ENCODE data around the genes IL18, PTS, ANKK1 and DRD2.

DNA sequence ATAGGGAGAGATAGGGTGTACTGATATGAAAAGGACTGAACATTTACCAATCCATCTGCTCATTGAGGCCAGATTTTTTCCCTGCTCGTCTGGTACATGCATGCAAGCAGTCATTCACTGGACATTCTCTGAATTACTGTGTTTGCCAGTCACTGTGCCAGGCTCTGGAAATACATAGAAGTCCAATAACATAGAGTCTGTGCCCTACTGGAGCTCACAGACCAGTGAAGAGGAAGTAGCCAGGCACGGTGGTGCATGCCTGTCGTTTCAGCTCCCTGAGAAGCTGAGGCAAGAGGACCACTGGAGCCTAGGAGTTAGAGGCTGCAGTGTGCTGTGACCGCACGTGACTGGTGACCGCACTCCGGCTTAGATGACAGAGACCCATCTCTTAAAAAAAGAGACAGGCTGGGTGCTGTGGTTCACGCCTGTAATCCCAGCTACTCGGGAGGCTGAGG, 3.6 kb downstream of the DIXDC1 start:
- PRO-cap, 2 experiments: no peak in any of the 2 experiments
- RAMPAGE, long total RNA, 4 experiments: no peak in any of the 4 experiments

GRCh38 chr11:112025754-112026230, 584 bp downstream of the DLAT start:
- PRO-cap, 2 experiments: no peak in any of the 2 experiments
- RAMPAGE, long total RNA, 4 experiments: no peak in any of the 4 experiments

DNA sequence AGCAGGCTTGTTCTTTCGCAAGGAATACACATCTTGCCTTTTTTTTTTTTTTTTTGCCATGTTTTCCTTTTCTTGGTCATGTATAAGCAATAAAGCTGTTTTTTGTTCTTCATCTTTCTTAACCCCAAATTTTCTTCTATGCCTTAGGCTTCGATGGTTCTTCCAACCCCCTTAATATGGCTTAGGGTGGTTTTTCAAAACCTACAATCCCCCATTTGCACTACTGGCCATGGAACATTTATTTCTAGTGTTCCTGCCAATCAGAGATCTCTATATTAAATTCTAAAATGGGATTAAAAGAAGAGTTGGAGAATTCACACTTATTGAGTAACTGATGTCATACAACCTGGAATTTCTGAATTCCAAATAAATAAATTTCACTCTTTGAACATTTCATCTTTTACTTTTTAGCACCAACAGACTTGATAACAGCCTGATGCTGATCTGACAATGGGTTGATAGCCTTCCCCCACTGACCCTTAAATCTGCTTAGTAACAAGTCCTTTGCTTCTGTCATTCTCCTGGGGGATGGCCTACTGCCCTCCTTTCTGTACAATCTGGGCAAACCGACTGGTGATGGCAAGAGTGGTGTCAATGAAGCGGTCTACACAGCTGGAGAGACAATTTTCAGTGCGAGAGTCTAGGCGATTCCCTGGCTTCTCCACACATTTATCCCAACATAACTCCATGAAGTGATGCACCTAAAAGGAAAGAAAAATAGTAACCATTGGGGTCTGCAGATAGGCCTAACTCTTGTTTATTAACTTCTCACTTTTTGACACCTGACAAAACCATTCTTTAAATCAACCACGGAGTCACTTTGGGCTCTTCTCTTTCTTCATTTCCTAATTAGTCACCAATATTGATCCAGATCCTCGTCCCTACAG, 1.6 kb downstream of the TIMM8B start:
- PRO-cap, 2 experiments: no peak in any of the 2 experiments
- RAMPAGE, long total RNA, 4 experiments: no peak in any of the 4 experiments

- PRO-cap, 2 experiments: no peak in any of the 2 experiments
- RAMPAGE, long total RNA, 4 experiments: no peak in any of the 4 experiments
Measured at GRCh38 chr11:112152823-112153430, 11.0 kb downstream of the IL18 start.

- PRO-cap, 2 experiments: no peak in any of the 2 experiments
- RAMPAGE, long total RNA, 4 experiments: start-site peak on the plus strand in 1 of 4 experiments, at chr11:112159170-112159225 at its widest, 5 reads per replicate
Measured at GRCh38 chr11:112159117-112159875, 4.6 kb downstream of the IL18 start.

- PRO-cap, 2 experiments: peak in 1 of 2 experiments; most common minus-strand start chr11:112164089 (in 1)
- RAMPAGE, long total RNA, 4 experiments: start-site peak on the minus strand in 4 of 4 experiments, at chr11:112164041-112164098 at its widest, 45 to 356 reads per replicate
Measured at GRCh38 chr11:112163587-112164635, at the start of gene IL18. Gene IL18 (minus strand): TSS chr11:112164094.

- PRO-cap, 2 experiments: peak in 2 of 2 experiments; most common plus-strand start chr11:112226388 (in 1); most common minus-strand start chr11:112226259 (in 1)
- RAMPAGE, long total RNA, 4 experiments: start-site peak on the plus strand in 4 of 4 experiments, at chr11:112226354-112226837 at its widest, 17 to 764 reads per replicate
Measured at GRCh38 chr11:112226222-112227074, at the start of gene PTS. Gene PTS (plus strand): TSS chr11:112226428.

DNA sequence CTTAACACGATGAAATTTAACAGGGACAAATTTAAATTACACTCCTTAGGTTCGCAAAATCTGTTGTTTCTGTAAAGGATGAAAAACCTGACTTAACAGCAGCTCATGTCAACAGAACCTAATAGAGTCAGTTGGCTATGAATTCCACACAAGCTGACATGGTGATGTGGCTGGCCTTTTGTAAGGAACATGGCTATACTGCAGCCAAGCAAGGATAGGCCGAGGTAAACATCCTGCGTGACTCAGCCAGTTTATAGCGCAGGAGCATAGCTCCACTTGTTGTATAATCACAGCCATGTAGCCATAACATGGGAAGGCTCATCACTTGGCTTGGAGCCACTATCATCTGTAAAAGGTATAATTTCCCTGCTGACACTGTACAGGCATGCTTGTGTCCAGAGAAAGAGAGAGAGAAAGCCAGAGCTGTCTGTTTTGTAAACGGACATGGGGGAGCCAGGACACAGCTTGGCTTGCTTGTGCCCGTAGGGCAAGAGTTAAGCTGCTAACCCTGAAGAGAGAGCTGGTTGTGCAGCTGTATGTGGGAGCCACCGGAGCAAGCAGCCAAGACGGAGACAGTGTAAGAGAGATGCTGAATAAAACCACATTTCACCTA, 104.3 kb upstream of the PLET1 start:
- PRO-cap, 2 experiments: no peak in any of the 2 experiments
- RAMPAGE, long total RNA, 4 experiments: no peak in any of the 4 experiments

DNA sequence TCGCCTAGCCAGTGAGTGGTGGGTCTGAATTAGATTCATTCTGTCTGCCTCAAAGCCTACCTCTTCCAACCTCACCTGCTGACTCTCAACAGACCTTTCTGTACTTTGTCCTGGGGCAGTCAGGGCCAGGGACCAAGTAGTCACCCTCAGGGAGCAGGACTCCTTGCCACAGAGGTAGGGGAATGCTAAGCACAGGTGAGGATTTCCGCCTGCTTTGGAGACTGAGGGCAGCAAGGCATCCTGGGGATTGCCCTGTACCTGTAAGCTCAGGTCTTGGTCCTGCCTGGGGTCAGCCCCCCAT, 293.7 kb upstream of the PLET1 start:
- PRO-cap, 2 experiments: no peak in any of the 2 experiments
- RAMPAGE, long total RNA, 4 experiments: no peak in any of the 4 experiments

DNA sequence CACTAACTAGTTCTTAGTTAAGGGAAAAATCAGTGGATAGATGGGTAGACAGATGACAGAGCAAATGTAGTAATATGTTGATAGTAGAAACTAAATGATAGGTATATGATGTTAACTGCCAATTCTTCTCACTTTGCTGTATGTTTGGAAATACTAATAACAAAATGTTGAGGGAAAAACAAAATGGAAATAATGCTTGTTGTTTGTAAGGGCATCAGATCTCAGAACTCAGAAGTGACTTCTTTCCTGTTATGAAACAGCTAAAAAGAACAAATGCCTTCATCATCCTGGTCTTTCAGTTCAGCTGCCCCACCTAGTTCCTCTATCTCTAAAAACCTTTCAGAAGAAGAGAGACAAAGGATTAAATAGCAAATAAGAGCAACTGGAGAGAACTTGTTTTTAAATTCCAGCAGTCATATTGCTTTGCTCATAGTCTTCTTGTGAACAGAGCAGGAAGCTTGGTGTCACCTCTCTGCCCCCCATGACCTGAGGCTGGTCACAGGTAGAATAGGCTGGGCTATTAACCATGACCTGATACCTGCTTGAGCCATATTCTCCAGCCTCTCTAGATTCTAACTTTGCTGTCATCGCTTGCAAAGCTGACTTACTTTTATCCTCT, 345.3 kb upstream of the NCAM1 start:
- PRO-cap, 2 experiments: no peak in any of the 2 experiments
- RAMPAGE, long total RNA, 4 experiments: no peak in any of the 4 experiments

DNA sequence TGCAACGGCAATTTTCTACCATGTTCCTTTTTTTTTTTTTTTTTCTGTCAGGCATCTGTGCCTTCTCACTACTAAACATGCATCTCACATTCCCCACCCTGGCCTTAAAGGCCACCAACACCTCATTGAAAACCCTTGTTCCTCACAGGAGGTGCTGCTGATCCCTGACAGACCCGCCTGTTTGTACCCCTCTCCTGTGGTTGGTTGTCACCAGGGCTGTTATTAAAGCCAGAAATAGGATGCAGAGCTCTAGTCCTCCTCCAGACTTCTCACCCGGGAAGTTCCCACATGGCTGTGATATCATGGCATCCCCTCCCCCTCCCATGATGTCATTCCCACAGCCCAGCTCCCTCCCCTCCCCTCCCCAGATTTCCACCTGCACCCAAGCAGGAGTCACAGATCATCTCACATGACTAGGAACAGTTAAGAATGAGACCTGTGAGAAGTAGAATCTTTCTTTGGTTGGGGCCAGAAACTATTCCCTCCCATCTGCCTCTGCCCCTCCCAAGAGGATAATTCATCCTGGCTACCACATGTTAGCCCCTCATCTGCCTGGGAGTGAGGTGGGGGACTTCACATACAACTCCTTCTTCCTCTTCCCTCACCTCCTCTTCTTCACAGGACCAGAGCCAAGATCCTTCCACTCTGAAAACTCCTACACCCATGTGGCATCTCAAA, 302.6 kb upstream of the NCAM1 start:
- PRO-cap, 2 experiments: no peak in any of the 2 experiments
- RAMPAGE, long total RNA, 4 experiments: no peak in any of the 4 experiments

- PRO-cap, 2 experiments: no peak in any of the 2 experiments
- RAMPAGE, long total RNA, 4 experiments: no peak in any of the 4 experiments
Measured at GRCh38 chr11:113387484-113388207, at the start of gene ANKK1. Gene ANKK1 (plus strand): TSS chr11:113387779.

- PRO-cap, 2 experiments: no peak in any of the 2 experiments
- RAMPAGE, long total RNA, 4 experiments: no peak in any of the 4 experiments
Measured at GRCh38 chr11:113474696-113475508, at the start of gene DRD2. Gene DRD2 (minus strand): TSS chr11:113475398.

- PRO-cap, 2 experiments: peak in 1 of 2 experiments; most common plus-strand start chr11:113778223 (in 1); most common minus-strand start chr11:113778169 (in 1)
- RAMPAGE, long total RNA, 4 experiments: no peak in any of the 4 experiments
Measured at GRCh38 chr11:113777698-113778797, 1.5 kb upstream of the CLDN25 start.

- PRO-cap, 2 experiments: no peak in any of the 2 experiments
- RAMPAGE, long total RNA, 4 experiments: no peak in any of the 4 experiments
Measured at GRCh38 chr11:113874610-113875034, 750 bp downstream of the USP28 start.

DNA sequence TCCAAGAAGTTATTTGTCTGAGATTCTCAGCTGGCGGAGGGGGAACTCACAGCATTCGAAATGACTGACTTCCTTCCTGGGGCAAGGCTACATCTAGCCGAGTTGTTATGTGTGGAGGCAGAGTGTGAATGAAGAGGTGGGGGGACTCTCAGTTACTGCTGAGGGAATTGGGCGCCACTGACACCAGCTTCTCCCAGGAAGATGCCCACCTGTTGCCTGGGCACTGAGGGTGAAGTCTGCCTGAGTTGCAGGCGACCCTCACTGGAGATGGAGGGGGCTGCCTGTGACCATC, 5.9 kb downstream of the HTR3A start:
- PRO-cap, 2 experiments: no peak in any of the 2 experiments
- RAMPAGE, long total RNA, 4 experiments: no peak in any of the 4 experiments

- PRO-cap, 2 experiments: no peak in any of the 2 experiments
- RAMPAGE, long total RNA, 4 experiments: no peak in any of the 4 experiments
Measured at GRCh38 chr11:114063748-114064984, 4.7 kb downstream of the ZBTB16 start.

DNA sequence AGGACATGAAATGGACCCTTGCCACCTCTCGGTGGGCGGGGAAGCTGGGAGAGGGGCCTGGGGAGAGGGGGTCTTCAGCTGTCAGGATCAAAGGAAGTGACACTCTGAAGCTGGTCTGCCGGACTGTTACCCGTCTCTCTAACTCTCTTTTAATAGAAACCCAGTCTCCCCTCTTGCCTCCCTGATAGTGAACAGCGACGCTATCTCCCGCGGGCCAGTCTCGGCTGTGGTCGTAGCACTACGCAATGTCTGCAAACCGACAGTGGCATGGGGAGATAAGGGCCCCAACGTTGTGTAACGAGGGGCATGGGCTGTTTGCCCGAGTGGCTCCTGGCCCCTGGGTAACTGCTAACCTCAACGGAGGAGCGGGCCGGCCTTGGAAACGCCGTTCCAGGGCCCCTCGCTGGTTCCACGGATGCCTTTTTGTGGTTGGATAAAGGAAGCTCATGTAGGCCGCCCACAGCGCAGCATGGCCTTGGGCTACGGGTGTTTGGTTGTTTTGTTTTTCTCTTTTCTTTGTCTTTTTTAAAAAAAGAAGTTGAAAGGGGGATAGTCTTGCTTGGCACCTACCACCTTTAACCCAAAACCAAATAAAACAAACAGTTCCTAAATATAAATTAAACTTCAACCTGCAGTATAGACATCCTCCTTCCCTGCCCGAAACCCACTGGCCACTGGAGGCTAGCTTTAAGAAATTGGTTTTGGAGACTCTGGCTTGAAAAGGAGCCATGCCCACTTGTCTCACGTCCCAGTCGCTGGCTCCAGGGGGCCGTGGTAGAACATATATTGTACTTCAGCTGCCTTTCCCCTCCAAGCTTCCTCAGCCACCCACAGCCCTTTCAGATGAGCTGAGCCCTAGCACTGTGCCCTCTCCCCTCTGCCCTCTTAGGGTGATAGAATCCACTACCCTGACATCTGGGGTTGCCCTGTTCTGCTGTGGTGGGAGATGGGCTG, 23.5 kb downstream of the ZBTB16 start:
- PRO-cap, 2 experiments: no peak in any of the 2 experiments
- RAMPAGE, long total RNA, 4 experiments: no peak in any of the 4 experiments

DNA sequence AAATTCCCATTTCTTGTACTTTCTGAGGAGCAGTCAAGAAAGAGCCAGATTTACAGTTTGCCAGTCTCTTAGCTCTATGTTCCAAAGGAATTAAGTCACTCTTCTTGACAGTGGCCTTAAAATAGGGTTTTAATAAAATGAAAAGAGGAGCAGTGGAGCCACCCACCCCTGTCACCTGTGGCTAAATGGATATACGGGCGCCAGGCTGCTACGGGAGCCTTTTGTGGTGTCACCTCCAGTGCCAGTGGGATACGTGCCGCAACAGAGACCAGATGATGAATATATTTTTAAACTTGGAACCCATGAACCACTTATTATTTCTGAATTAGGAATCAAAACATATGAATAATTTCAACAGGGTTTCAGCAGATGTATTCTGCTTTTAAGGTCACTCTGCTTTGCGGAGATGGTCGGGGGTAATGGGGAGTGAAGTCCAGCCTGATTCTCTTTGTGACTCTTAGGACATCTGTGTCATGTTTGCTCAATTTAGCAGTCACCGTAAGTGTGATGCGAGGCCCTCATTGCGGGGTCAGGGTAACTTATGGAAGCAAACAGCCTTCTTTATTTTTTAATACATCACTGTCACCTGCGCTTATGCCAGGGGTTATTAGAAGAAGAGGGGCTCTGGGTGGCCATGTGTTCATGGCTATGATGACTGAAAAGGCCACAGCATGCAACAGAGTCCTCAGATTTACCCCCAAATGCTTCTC, 64.3 kb downstream of the ZBTB16 start:
- PRO-cap, 2 experiments: no peak in any of the 2 experiments
- RAMPAGE, long total RNA, 4 experiments: no peak in any of the 4 experiments

- PRO-cap, 2 experiments: peak in 1 of 2 experiments; most common plus-strand start chr11:114131113 (in 1)
- RAMPAGE, long total RNA, 4 experiments: no peak in any of the 4 experiments
Measured at GRCh38 chr11:114130717-114131411, 71.4 kb downstream of the ZBTB16 start.